HTR-8/SVneo (cell line): ENCODE measurements around the genes EXD1 and SNAP23.

GRCh38 chr15:41001431-41001889 is 48.2 kb downstream of the CHAC1 start:
- RRBS: no CpG with 5 or more reads among the region's 3 CpGs

DNA sequence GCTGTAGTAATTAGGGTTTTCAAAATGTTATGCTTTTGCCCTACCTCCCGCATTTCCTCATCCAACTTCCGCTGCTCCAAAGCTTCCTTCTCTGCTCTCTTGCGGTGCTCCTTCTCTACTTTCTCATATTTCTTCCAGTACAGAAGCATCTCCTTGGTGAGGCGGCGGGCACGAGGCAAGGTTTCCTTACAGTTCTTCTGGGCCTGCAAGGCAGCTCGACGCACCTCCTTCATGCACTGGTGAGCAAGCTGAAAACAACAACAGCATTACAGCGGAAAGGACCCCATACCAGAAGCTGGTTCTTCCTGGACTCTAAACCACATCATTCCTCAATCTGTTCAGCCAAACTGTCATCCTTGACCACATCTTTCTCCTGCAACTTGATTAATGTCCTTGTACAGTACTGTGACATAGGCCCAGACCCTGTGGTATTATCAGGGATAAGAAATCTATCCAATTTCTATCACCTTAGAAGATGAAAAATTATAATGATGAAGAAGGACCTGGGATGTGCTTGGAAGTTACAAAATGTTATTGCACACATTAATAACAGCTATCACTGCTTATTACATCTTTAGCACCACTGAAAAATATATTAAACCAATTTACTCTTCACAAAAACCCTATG is 36.3 kb downstream of the INO80 start:
- RRBS: no CpG with 5 or more reads among the region's 9 CpGs

GRCh38 chr15:41115388-41115546 is 813 bp downstream of the INO80 start:
- RRBS: no CpG with 5 or more reads among the region's 2 CpGs

GRCh38 chr15:41230360-41230891 is at the start of gene EXD1:
Gene EXD1 (minus strand): TSS chr15:41230757.
- RRBS: 10% methylated on average over 15 of the region's 37 CpGs

DNA sequence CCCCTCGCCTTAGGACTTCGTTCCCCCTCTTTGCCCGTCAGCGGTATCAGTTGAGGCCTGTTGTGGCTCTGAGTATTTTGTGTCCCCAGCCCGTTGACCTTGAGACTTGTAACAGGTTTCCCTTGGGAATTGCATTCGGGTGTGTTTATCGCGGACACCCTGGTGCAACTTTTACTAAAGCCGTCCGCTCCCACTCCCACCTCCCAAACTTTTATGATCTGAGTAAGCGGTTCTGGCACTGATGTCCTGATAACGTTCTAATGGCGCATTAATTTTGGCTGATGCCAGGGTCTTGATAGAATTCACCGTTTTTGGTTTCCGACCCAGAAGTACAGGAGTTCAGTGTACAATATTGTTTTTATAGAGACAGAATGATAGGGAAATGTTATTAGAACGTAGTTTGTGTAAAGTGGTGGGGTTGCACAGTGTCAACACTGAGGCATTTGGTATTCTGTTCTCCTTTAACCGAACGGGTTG is 47.9 kb downstream of the OIP5 start:
- RRBS: no CpG with 5 or more reads among the region's 18 CpGs

DNA sequence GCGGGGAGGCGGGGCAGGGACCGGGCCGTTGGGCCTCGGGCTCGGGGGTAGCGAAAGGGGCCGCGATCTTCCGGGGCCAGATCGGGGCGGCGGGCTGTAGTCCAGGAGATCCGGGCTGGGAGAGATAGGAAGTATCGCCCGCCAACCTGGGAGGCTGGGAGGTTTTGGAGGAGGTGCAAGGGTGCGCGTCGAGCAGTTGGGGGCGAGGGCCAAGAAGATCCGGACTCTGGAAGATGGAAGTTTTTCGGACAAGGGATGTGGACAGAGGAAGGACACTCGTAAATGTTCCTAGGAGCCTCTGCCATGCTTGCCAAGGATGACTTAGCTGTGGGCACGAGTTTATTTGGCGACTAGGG is 615 bp downstream of the RTF1 start:
- RRBS: 2% methylated on average over 20 of the region's 25 CpGs

DNA sequence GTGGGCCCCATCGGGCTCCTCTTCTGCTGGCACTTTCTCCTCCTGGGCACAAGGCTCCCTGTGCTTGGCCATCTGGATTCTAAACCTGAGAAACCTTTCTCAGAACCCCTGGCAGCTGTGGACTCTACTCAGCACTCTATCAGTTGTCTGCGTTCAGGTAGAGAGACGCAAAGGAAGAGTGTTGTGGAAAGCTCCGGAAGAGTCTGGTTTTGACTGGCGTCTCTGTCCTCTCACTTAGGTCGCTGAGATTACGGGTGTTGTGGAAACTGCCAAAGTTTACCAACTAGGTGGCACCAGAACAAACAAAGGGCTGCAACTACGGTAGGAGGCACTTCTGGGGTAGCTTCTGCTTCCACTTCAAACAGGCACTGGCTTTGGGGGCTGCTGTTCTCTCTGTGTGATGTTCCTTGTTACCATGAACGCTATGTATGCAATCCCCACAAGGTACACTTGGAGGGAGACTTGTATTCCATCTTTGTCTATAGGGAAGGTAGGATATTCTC is 19.2 kb upstream of the ITPKA start:
- RRBS: no CpG with 5 or more reads among the region's 9 CpGs

- RRBS: no CpG with 5 or more reads among the region's 5 CpGs
Observed at GRCh38 chr15:41804873-41805481, 22.9 kb upstream of the JMJD7 start.

DNA sequence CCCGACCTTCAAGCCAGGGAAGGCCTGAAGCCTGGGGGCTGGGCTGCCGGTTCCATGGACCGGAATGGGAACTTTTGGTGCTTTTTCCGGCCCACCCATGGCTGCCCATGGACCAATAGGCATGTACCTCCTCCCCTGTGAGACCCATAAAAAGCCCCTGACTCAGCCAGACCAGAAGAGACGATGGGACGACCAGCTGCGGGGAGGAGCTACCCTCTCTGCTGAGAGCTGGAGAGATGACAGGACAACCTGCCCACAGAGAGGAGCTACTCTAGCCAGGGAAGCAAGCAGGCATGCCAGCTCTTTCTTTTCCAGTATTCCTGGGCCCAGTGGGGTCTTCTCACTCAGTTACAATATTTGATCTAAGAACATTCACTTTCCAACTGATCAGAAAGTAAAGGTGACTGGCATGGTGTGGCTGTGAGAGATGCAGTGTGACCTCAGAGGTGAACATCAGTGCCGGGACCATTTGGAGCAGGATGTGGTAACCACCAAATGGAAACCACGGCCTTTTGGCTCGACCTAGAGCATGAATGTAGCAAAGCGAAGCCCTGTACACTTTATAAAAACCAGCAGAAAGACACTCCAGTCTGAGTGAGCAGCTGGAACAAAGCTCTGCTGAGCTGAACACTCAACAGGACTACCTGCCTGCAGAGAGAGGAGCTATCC is 3.2 kb downstream of the JMJD7 start:
- RRBS: over 99% methylated on average over 1 of the region's 11 CpGs

- RRBS: no CpG with 5 or more reads among the region's 22 CpGs
Observed at GRCh38 chr15:41897175-41898259, 3.7 kb upstream of the SPTBN5 start.

DNA sequence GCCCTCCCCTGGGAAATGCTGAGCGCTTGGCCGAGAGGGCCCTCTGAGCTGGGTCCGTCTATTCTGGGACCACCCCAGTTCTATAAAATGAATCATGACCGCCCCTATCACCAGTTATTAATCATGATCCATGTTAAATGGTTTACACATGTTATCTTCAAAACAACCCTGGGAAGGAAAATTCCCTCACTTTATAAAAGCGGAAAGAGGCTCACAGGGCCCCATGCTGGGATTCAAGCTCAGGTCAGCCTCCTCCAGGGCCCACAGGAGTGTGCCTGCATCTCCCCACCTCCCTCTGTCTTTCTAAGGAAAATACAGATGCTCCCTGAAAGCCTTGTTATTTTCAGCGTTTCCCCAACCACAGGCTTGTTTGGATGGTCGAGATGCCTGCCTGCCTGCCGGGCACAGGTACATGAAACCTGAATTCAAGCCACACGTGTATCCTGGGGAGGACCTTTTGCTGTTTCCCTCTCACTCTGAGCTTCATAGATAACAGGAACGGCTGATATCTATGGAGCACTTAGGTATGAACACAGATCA is 39.1 kb upstream of the SPTBN5 start:
- RRBS: no CpG with 5 or more reads among the region's 10 CpGs

DNA sequence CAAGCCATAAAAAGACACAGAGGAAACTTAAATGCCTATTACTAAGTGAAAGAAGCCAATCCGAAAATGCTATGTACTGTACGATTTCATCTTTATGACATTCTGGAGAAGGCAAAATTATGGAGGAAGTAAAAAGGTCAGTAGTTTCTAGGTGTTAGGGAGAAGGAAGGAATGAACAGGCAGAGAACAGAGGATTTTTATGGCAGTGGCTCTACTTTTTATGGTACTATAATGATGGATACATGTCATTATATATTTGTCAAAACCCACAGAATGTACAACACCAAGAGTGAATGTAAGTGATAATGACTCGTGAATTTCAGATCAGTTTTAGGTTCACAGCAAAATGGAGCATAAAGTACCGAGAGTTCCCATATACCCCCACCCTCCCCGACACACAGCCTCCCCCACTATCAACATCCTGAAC is 2.4 kb upstream of the EHD4 start:
- RRBS: no CpG with 5 or more reads among the region's 5 CpGs

GRCh38 chr15:42252500-42253244 is 20.3 kb upstream of the GANC start:
- RRBS: no CpG with 5 or more reads among the region's 2 CpGs

GRCh38 chr15:42392371-42393138 is 33.3 kb downstream of the CAPN3 start:
- RRBS: 81% methylated on average over 2 of the region's 13 CpGs

GRCh38 chr15:42408880-42409393 is 49.6 kb downstream of the CAPN3 start:
- RRBS: no CpG with 5 or more reads among the region's 10 CpGs

DNA sequence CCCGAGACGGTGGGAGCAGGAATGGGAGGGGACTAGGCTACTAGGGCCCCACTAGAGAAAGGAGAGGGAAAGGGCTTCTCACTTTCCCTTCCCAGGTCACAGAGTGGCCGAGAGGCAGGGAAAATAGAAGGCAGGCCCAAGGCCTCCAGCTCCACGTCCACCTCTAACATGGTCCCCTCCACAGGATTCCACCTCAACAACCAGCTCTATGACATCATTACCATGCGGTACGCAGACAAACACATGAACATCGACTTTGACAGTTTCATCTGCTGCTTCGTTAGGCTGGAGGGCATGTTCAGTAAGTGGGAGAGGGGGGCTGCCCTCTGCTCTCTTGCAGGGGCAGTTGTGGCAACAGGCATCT is 51.4 kb downstream of the CAPN3 start:
- RRBS: no CpG with 5 or more reads among the region's 8 CpGs

- RRBS: 1% methylated on average over 7 of the region's 53 CpGs
Observed at GRCh38 chr15:42494941-42496159, at the start of gene SNAP23. Gene SNAP23 (plus strand): TSS chr15:42495634.

DNA sequence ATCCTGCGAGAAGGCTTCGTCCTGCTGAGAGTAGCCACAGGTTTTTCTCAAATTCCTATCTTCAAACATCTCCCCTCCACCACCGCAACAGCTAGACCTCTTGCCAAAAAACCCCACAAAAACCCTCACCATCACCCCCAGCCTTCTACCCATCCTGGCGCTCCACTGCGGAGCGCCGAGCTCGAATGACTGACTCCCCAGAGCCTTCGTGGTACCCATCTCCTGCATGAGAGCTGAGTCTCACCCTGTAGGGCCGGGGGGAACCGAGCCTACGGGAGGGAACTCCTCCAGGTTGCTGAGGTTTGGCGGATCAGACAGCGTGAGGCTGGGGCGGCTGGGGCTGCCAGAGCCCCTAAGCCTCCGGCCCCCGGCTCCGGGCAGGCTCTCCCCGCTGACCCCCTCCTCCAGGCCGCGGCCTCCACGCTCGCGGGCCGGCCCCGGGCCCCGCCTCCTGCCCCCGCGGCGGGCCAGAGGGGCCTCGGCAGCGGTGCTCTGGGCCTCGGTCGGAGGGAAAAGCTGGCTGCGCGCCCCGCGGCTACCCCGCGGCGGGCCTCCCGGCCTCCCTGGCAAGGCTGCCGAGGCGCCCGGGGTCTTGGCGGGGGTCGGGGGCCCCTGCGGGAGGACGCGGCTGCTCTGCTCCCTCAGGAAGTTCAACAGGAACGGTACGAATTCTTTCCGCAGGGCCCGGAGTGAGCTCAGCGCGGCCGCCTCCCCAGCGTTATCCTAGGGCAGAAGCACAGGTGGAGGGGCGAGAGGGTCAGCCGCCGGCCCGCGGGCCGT is 680 bp downstream of the CDAN1 start:
- RRBS: 2% methylated on average over 41 of the region's 64 CpGs

DNA sequence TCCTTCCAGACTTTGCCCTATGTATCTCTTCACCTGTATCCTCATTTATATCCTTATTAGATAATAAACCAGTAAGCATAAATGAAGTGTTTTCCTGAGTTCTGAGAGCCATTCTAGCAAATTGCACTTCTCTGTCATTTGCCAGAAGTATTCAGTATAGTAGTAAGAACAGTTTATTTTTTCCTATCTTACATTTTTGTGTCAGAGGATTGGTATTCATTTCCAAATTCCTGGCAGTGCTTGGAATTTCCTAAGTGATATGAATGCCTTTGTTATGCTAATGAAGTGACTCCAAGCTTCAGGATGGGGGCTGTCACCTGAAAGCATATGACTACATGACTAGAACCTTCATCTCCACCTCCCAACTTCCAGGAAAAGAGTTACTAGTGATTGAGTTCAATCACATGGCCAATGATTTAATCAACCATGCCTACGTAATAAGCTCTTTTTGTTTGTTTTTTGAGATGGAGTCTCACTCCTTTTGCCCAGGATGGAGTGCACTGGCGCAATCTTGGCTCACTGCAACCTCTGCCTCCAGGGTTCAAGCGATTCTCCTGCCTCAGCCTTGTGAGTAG is 30.1 kb downstream of the TTBK2 start:
- RRBS: no CpG with 5 or more reads among the region's 3 CpGs